ENCODE measurements around a stretch of chr5.

DNA sequence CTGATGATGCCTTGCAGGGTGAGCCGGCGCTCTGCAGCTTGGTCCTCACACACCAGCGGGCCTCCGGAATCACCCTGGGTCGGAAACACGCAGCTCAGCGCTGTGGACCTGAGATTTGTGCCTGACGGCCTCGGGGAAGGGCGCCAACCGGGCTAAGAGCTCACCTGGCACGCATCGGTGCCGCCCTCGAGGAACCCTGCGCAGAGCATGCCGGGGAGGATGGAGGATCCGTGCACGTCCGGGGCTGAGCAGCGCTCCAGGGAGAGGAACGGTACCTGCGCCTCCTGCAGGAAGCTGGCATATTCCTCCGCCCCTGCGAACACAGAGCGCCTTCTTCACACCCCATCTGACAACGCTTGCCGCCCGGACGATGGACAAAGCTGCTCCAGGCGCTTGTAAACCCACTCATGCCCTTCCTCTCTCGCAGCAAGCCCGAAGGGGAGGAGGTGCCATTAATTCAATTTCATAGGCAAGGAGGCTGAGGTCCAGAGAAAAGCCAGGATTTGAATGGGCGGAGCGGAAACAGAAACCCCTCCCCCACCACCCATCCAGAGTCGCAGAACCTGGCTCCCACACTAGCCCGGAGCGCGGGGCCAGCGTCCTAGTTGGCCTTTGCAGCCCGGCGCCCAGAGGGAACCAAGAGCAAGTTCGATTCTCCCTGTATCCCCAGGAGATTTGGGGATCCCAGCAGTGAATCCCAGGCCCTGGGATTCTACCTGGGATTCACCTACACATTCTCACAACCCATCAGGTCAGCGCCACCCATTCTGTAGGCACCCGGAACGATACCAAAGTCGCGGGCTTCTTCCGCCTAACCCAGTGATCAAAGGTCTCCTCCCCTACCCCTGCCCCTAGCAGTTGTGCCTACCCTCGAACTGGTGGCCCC, 2.2 kb upstream of the PFN3 start:
- RRBS: 7% methylated on average over 21 of the region's 50 CpGs

DNA sequence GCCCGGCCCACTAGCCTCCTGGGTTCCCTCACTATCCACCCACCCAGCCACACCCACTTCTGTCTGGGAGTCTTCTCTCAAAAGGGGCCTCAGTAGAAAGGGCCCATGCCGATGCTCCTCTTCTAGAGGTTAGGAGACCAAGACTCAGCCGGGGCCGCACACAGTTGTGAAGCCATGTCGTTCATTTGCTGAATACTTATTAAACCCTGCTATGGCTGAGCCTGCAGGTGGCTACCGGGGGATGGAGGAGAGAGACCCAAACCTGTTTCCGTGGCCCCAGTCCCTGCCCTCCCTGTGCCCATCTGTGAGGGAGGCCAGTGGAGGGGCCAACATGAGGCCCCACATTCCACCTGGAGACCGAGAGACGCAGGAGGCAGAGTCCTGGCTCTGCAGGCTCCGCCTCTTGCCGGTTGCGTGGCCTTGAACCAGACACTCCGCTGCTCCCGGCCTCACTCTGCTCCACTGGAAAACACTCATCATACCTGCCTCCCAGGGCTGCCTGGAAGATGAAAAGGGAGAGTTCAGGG, 8.7 kb downstream of the GRK6 start:
- RRBS: 94% methylated on average over 4 of the region's 14 CpGs

- RRBS: no CpG with 5 or more reads among the region's 2 CpGs
These were observed 2.5 kb upstream of the PRR7 start for GRCh38 chr5:177444086-177444492.

DNA sequence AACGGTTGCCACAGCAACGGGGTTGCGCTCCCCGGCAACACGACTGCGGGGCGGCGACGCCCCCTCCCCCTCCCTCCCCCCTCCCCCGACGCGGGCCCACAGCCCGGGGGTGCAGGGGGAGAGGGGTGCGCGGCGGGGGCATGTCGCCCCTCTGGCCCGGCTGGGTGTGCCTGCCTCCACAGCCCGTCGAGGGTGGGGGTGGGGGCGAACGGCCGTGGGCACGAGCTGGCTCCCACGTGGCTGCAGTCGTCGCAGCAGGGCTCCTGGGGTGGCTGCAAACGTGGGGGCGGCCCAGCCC, 525 bp downstream of the PRR7 start:
- RRBS: 2% methylated on average over 18 of the region's 29 CpGs

GRCh38 chr5:177484525-177485129, 11.2 kb upstream of the DBN1 start:
- RRBS: no CpG with 5 or more reads among the region's 12 CpGs

GRCh38 chr5:177490274-177490655, 7.1 kb downstream of the PDLIM7 start:
- RRBS: 77% methylated on average over 6 of the region's 11 CpGs

- RRBS: no CpG with 5 or more reads among the region's 5 CpGs
These were observed 1.6 kb upstream of the DOK3 start for GRCh38 chr5:177511252-177511573.

DNA sequence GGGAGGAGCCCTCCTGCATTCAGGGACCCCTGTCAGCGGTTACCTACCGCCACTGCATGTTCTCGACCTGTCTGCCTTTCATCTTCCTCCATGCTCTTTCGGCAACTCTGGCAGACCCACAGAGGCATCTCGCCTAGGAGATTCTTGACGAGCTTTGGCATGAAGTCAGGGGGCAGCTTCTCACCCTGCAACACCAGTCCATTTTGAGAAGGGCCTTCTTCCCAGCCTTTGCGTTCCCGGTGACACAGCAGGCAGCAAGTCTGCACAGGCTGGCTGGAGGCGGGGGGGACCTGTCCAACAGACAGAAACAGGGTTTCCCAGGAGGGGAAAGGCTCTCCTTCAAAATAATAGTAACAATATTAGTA, 15.5 kb downstream of the FAM193B start:
- RRBS: no CpG with 5 or more reads among the region's 9 CpGs

- RRBS: no CpG with 5 or more reads among the region's 6 CpGs
These were observed 17.0 kb upstream of the TMED9 start for GRCh38 chr5:177575057-177575393.

DNA sequence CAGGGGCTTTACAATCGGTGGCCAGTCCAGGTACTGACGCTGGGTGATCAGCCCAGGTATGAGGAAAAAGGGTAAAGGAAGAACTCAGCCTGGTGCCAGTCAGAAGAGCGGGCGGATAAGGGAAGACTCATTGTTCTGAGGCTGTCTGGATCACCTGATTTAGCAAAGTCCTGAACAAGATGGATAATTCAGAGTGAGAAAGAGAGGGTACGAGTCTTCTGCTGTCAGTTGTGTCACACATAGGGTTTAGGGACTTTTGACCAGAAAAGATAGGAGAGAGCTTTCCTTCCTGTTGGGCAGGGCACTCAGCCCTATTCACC, 93.8 kb downstream of the B4GALT7 start:
- RRBS: no CpG with 5 or more reads among the region's 5 CpGs

DNA sequence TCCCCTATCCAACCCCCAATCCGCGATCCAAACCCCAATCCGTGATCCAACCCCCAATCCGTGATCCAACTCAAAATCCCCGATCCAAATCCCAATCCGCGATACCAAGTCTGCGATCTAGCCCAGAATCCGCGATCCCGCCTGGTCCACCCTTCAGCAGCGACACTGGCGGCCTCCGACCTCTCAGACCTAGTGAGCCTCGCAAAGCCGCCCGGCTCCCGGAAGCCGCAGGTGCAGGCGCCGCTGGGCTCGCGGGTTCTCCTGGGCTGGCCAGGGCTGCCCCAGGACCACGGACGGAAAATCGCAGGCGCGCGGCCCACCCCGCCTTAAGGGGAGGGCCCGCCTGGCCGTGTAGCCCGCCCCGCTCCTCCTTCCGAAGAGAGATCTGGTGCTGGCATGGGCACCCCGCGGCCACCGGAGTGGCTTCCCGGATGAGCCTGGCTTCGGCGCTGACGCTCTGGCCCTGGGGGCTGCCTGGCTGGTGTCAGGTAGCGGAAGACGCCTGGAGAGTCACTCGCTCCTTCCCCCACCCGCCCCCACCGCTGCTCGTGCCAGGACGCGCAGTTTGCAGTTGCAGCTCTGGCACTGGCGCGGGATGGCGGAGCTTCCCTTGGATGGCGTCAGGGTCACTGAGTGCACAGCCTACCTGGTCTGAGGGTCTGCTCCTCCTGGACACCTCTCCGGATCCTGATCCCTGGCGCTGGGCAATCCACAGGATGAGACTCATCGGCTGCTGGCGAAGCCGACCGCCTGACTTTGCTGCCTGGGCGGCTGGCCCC, 182.9 kb downstream of the B4GALT7 start:
- RRBS: no CpG with 5 or more reads among the region's 61 CpGs

DNA sequence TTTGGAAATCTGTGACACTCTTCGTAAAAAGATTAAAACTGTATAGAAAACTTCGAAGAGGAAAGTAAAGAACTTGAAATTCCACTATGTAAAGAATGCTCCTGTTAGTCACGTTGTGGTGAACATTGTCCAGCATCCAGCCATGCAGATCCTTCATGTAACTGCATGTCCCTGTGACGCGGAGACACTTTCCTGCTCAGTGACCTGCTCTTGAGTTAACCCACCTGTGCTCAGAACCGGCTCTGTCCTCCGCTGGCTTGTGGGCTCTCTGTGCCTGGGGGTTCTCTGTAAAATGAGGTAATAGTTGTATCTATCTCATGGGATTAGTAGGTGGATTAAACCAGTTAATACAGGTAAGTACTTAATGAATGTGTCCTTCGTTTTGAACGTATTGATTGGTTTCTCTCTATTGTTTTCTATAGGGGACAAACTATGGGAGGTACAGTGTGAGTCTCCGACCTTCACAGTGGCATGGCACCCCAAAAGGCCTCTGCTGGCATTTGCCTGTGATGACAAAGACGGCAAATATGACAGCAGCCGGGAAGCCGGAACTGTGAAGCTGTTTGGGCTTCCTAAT, 112.7 kb downstream of the PROP1 start:
- RRBS: no CpG with 5 or more reads among the region's 13 CpGs

- RRBS: no CpG with 5 or more reads among the region's 12 CpGs
These were observed 11.2 kb downstream of the NHP2 start for GRCh38 chr5:178142489-178142877.

DNA sequence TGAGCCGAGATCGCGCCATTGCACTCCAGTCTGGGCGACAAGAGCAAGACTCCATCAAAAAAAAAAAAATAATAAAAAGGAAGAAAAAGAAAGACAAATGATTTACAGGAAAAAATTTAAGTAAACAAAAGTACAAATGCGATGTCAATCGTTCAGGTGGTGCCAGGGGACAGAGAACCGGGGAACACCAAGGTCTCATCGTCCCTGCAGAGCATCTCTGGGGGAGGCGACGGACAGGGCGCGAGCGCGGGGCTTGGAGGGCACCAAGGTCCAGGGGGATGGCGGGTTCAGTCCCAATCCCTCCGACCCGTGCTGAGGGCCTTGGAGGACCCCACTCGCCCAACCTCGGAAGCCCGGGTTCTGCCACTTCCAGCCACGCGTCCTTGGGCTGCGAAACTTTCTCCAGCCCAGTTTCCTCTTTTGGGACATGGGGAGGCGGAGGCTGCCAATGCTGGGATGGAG, 549 bp upstream of the HNRNPAB start:
- RRBS: no CpG with 5 or more reads among the region's 24 CpGs

- RRBS: no CpG with 5 or more reads among the region's 3 CpGs
These were observed 9.4 kb downstream of the PHYKPL start for GRCh38 chr5:178223178-178223677.

- RRBS: no CpG with 5 or more reads among the region's 7 CpGs
These were observed 6.0 kb downstream of the PHYKPL start for GRCh38 chr5:178226452-178227104.

DNA sequence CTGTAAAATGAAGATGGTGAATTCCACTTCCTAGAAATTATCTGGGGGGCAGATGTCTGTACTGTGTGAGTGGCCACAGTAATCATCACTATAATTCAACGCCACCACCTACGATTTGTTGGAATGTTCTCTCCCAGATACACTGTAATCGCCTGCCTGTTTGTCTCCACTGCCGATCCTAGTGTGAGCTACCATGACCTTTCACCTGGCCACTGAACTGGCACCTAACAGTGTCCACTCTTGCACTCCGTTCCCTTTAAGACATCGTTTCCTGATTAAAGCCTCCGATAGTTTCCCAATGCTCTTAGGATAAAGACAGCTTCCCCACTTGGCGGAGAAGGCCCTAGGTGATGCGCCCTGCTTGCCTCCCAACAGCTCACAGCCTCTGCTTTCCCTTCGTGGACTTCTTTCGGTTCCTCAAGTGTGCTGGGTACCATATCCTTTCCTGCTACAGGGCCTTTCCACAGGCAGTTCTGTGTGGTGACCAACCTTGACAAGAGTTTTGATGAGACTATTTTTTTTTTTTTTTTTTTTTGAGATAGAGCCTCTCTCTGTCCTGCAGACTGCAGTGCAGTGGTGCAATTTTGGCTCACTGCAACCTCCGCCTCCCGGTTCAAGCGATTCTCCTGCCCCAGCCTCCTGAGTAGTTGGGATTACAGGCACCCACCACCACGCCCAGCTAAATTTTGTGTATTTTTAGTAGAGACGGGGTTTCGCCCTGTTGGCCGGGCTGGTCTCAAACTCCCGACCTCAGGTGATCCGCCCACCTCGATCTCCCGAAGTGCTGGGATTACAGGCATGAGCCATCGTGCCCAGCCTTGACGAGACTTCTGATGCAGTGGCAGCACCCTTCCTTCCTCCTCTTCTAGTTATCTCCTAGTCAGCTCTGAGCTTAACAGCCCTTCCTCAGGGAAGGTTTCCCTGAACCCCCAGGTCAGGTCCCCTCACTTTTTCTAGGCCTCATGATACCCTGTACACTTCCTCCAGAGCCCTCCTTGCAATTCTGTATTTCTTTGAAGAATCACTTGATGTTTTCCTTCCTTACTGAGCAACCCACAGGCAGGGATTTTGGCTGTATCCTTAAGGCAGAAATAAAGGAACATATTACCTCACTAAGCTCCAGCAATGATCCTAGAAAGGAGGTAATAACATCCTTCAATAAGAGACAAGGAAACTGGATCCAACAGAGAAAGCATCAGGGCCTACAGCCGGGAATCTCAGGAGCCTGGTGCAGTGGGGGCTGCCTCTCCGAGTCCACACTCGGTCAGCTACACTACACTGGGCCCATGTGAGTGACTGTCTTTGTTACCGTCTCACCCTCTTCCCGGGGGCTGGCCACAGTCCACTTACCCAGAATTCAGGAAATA, 3.5 kb downstream of the PHYKPL start:
- RRBS: no CpG with 5 or more reads among the region's 29 CpGs

GRCh38 chr5:178396768-178397132, 164.1 kb upstream of the PHYKPL start:
- RRBS: no CpG with 5 or more reads among the region's 14 CpGs

DNA sequence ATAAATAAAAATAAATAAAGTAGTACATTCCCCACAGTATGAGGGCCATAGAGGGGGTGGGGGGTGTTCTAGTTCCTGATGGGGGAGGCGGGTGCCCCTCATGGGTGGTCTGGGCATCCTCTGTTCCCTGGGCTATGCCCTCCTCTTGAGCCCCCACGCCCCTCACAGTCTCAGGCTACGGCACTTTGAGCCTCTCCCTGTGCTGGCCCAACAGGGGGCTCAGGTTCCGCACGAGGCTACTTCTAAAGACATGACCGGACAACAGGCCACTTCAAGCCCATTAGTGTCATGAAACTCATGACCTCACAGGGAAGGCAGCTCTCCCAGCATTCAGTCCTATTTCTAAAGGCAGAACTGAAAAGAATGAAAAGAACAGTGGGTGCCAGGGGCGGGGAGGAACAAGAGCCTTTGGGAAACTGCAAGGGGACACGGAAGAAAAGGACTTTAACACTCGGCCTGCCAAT, 45.1 kb downstream of the COL23A1 start:
- RRBS: no CpG with 5 or more reads among the region's 9 CpGs

GRCh38 chr5:178562544-178562892, 27.7 kb downstream of the COL23A1 start:
- RRBS: no CpG with 5 or more reads among the region's 8 CpGs

Data from epithelial cell of esophagus (primary cell).